GM19239 (cell line): ENCODE results near the gene NAPEPLD.

DNA sequence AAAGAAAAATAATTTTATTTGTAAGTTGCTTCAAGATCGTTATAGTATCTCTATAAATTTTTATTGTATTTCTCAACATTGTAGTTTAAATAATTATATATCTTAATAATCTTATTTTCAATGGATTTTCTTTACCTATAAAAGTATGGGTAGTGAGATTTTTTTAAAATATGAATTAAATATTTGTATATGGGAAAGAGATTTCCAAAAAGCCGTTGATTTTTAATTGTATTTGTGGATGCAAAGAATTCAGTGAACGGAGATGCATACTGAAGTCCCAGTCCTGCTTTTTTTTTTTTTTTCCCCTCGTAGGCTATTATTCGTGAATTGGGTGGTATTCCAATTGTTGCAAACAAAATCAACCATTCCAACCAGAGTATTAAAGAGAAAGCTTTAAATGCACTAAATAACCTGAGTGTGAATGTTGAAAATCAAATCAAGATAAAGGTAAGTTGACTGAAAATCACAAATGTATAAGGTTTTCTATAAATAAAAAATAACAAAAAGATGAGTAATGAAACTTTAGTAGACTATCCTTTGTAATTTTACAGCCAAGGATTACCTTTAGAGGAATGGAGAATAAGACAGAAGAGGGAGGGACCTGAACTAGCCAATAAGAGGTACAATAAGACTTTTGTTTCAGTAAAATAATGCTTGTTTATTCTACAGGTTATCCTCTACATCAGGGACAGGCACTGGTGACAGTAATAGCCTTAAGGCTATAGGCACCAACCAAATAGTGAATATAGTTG lies 11.6 kb downstream of the ARMC10 start:
- RRBS: no CpG with 5 or more reads among the region's 5 CpGs

GRCh38 chr7:103106226-103106917 lies 31.4 kb downstream of the ARMC10 start:
- RRBS: no CpG with 5 or more reads among the region's 14 CpGs

GRCh38 chr7:103148610-103149780 lies at the start of gene NAPEPLD:
Gene NAPEPLD (minus strand): TSS chr7:103149099.
- RRBS: 1% methylated on average over 24 of the region's 90 CpGs

GRCh38 chr7:103151937-103152341 lies 3.0 kb upstream of the NAPEPLD start:
- RRBS: no CpG with 5 or more reads among the region's 1 CpG

DNA sequence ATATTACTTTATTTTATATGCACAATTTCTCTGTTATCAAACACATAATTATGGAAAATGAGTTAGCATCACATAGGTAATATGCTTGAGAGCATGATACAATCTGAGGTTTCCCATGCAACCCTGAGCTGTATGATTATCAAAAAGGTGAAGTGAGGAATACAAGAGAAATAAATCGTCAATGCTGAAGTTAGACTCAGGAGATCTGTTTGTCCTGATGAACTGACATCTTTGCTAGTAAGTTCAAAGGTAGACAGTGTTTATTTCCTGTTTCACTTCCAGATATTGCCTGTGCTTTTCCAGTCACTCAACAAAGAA lies 214.3 kb upstream of the SLC26A5 start:
- RRBS: no CpG with 5 or more reads among the region's 1 CpG

DNA sequence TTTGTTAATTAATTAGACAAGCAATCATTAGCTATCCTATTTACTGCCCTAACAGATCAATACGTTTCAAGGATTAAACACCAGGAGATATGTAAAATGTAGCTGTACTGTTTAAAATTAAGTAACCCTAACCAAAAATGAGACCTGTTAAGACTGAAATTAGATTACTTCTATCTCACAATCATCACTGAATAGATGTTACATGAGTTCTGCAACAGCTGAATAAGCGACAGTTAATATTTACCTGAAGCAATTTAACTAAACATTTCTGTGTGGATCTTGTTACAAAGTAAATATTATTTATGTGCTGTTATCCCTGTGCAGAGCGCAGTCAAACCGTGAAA lies 122.6 kb downstream of the RELN start:
- RRBS: no CpG with 5 or more reads among the region's 4 CpGs

DNA sequence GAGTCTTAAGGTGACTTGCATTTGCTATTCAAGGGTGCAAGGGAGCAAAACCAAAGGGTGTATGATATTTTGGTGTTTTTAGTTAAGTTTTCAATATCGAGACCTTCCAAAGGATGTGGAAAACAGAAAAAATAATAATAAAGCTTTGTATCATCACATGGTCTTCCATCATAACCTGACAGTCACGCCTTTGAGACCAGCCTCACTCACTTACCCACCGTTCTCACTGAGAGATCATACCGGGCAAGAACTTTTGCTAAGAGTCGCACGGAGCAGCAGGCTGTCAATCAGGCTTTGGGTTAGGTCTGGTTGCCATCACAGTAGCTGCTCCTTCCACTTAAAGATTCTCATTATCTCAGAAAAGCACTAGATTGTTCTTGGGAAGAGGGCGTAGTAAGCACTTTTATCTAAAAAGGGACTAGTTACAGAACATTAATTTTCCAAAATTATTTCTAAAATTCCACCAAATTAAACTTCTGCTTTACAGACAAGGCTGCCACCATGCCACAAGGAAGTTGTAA lies 2.0 kb downstream of the RELN start:
- RRBS: no CpG with 5 or more reads among the region's 7 CpGs

- RRBS: 9% methylated on average over 14 of the region's 59 CpGs
These were observed 526 bp downstream of the RELN start for GRCh38 chr7:103988793-103989470.

- RRBS: no CpG with 5 or more reads among the region's 5 CpGs
These were observed 40.0 kb upstream of the KMT2E start for GRCh38 chr7:104973766-104974646.

- RRBS: no CpG with 5 or more reads among the region's 5 CpGs
These were observed 3.2 kb upstream of the KMT2E start for GRCh38 chr7:105010786-105011193.

- RRBS: no CpG with 5 or more reads among the region's 32 CpGs
These were observed 1.2 kb downstream of the KMT2E start for GRCh38 chr7:105014693-105016018.

DNA sequence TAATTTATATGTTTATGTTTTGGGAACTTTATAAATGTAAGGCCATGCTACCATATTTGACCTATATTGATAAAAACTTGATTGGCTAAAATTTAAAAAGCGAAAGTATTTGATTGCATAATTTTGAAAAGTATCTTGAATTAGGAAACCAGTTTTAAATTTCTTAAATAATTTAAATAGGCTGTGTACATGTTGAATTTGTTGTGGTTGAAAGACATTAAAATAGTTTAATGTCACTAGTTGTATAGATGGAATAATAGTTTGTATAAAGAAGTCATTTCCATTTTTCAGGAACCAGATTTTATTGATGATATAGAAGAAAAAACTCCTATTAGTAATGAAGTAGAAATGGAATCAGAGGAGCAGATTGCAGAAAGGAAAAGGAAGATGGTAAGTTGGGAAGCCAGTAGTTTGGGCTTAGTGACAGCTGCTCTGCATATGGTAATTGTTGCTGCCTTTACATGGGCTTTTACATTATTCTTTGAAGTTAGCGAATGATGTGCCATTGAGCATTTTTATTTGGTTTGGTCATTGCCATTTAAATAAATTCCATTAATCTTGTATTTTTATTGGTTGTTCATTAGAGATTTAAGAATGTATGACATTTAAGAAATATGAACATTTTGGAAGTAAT lies 77.0 kb downstream of the KMT2E start:
- RRBS: no CpG with 5 or more reads among the region's 2 CpGs

- RRBS: no CpG with 5 or more reads among the region's 7 CpGs
These were observed 170.7 kb downstream of the SRPK2 start for GRCh38 chr7:105217965-105218574.

DNA sequence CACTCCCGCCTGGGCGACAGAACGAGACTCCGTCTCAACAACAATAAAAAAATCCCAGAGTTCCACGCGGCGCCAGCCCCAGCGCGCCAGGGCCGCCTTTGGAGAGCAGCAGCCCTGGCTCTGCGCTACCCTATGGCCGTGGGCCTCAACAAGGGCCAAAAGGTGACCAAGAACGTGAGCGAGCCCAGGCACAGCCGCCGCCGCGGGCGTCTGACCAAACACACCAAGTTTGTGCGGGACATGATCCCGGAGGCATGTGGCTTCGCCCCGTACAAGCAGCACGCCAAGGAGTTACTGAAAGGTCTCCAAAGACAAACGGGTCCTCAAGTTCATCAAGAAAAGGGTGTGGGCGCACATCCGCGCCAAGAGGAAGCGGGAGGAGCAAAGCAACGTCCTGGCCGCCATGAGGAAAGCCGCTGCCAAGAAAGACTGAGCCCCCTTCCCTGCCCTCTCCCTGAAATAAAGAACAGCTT lies 144.1 kb downstream of the SRPK2 start:
- RRBS: no CpG with 5 or more reads among the region's 32 CpGs

- RRBS: no CpG with 5 or more reads among the region's 7 CpGs
These were observed 1.1 kb downstream of the PUS7 start for GRCh38 chr7:105520969-105521383.

DNA sequence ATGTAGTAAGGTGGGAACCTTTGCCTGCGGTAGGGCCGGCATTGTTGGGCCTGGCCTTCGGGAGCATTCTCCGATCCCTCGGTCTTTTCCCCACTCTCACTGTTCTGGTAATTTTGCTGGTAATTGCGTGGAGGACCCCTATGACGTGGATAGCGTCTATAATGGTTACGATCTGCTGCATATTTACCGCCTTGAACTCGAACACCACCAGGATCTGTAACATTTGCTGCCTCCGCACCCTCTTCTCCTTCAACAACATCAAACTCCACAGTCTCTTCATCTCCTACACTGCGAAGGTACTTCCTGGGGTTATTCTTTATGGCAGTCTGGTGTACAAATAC lies 1.3 kb upstream of the EFCAB10 start:
- RRBS: no CpG with 5 or more reads among the region's 13 CpGs

GRCh38 chr7:105875391-105875807 lies 1.0 kb downstream of the ATXN7L1 start:
- RRBS: no CpG with 5 or more reads among the region's 5 CpGs

DNA sequence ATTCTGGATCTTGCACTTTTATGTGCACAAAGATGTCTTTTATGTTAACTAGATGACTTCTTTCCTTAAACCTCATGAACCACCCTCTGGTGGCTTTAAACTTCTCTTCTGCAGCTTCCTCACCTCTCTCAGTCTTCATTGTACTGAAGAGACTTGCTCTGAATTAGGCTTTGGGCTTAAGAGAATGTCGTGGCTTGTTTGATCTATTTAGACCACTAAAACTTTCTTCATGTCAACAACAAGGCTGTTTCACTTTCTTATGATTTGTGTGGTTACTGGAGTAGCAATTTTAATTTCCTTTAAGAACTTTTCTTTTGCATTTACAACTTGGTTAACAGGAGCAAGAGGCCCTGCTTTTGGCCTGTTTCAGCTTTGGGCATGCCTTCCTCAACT lies 38.2 kb upstream of the CDHR3 start:
- RRBS: no CpG with 5 or more reads among the region's 1 CpG

DNA sequence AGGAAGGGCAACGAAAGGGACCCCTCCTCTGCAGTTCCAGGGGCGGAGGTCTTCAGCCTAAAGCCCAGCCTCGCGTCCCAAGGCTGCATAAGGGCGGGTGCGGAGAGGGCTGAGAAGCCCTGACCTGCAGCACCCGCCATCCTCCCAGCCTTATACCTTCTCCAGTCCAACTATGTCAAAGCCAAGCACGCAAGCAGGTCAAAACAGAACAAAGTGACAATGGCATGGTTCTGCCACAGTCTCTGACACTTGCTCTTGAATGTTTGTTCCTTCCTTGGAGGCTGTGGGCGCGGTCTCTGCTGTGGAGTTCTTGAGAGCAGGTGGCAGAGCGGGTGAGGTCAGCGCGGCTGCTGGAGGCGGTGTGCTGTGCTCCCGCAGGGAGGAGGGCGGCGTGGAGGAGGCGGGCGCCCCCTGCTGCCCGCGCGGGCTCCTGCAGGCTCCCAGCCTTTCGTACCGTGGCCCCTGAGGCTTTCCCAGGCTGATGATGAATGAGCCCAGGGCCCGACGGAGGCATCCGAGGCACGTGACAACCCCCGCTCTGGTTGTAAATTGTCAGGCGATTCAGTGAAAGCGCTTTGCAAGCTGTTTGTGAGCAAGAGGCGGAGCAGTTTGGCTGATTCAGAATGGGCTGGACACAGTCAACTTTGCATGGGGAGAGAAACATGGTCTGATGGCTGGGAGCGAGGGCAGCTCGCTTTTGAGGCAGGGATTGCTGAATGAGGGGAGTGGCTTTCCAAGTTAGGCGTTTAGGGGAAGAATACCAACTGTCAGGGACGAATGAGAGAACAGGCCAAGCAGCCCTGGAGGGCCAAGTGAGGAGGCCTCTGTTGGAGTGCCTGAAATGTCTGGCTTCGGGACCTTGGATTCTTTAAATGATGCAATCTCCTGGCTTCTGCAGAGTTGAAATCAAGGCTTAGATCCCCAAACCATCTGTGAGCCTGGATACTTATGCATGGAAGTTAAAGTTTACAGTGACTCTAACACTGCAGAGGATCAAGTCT lies 46.5 kb downstream of the CDHR3 start:
- RRBS: no CpG with 5 or more reads among the region's 37 CpGs

GRCh38 chr7:106111196-106111498 lies 965 bp downstream of the SYPL1 start:
- RRBS: no CpG with 5 or more reads among the region's 6 CpGs